UCH-1 (cell line): ENCODE measurements around a stretch of chr2.

DNA sequence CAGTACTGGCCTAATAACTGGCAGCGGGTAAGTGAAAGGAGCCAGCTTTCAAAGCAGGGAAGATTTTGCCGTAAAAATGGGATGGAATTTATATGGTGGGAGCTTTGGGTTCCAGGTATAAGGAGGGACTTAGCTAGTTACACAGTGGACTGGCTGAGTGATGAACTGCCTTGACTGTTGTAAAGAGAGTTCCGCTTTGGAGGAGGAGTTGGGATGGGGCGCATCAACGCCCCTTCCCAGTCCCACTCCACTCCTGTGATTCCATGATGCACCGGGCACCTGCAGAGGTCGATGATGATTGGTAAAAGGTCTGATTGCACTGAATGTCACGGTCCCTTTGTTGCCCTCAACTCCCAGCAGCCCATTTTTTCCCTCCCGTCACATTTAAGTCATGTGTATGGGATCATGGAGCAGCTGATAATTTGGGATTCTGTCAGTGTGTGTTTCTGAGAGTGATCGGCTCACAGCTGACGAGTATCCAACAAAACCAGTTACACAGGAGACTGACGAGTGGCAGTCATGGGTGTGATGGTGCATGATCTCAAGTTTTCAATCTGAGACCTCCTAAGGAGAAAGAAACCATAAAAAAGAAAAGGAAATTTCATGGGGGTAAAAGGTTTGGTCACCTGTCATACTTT lies 24.1 kb downstream of the ATG16L1 start:
- RRBS = no CpG with 5 or more reads among the region's 12 CpGs

GRCh38 chr2:233331520-233332177 lies 22.6 kb upstream of the DGKD start:
- RRBS = no CpG with 5 or more reads among the region's 16 CpGs

- RRBS = no CpG with 5 or more reads among the region's 11 CpGs
Observed at GRCh38 chr2:233355834-233356330, 1.6 kb downstream of the DGKD start.

DNA sequence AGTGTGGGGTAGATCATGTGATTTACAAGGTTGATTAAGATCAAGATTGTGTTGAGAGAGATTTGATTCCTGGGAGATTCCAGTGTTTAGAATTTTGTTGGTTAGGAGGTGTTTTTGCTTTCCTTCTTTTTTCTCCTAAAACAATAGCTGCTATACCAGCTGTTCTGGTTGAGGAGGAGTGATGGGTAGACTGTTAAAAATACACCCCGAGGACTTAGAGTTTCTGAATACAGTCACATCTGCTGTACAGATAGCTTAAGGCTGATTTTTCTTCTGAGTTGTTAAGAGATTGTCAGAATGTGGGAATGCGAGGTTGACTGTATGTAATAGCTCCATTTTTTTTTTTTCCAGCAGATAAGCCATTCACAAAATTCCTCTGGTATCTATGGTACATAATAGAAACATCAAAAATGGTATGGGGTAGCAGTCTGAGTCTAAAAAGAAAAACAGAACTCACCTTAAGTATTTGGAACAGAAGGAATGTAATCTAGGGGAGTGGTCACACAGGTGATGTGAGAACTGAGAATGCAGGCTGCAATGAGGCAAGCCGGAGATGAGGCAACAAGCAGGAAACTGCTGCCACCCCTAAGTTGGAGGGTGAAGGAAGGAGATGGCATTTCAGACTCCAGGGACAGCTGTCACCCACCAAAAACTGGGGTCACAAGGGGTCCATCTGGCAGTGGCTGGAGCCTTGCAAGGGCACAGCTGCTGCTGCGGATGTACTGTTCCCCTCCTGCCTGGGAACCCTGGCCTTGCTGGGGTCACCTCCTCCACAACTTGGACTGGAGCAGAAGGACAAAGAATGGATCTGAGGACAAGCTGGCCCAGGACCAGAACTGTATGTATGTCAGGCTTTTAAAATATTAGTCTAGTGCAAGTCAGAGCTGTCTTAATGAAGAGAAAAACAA lies 2.4 kb downstream of the DGKD start:
- RRBS = no CpG with 5 or more reads among the region's 4 CpGs

- RRBS = no CpG with 5 or more reads among the region's 5 CpGs
Observed at GRCh38 chr2:233396931-233397469, 42.7 kb downstream of the DGKD start.

- RRBS = no CpG with 5 or more reads among the region's 6 CpGs
Observed at GRCh38 chr2:233419903-233420239, 65.6 kb downstream of the DGKD start.

DNA sequence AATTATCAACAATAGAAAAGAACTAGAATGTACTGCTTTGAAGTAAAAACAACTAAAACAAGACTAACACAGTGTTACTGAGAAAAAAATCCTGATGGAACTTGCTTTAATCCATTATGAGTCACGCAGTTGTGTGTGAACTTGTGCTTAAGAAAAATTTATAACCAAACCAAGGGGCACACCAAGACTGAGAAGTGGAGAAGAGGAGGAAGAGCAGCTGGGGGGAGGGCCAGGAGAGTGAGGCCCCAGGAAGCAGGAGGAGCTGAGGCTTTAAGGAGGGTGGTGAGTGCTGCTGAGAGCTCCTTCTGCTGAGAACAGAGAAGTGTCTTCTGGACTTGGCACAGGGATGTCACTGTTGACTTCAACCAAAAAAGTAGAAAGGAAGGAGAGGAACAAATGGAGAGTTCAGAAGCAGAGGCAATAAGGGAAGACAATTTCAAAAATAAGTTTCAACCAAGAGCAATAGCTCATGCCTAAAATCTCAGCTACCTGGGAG lies 9.1 kb downstream of the USP40 start:
- RRBS = no CpG with 5 or more reads among the region's 1 CpG

GRCh38 chr2:233705780-233706638 lies 6.7 kb upstream of the UGT1A5 start:
- RRBS = no CpG with 5 or more reads among the region's 6 CpGs

- RRBS = no CpG with 5 or more reads among the region's 5 CpGs
Observed at GRCh38 chr2:233745119-233745879, 14.8 kb upstream of the UGT1A1 start.

DNA sequence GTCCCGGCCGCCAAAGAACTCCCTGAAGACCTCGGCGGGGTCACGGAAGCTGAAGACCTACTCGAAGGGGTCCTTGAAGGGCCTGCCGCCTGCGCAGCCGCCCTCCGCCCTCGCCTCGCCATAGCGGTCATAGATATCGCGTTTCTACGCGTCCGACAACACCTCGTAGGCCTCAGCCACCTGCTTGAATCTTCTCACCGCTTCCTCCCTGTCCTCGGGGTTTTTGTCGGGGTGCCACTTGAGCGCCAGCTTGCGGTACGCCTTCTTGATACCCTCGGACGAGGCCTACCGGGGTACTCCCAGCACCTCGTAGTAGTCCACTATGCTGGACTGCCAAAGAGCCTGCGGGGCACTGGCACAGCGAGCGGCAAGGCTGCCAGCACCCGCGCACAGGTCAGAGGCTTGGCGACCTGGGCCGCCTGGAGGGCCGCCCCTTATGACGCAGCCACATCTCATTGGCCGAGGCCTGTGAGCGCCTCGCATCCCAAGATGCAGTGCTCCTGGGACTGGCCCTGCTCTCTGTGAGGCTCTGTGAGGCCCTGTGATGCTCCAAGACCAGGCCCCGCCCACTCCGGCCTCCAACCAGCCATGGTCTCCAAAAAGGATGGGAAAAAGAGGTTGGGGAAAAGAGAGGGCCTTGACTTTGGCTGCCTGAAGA lies 5.0 kb upstream of the UGT1A1 start:
- RRBS = no CpG with 5 or more reads among the region's 43 CpGs

DNA sequence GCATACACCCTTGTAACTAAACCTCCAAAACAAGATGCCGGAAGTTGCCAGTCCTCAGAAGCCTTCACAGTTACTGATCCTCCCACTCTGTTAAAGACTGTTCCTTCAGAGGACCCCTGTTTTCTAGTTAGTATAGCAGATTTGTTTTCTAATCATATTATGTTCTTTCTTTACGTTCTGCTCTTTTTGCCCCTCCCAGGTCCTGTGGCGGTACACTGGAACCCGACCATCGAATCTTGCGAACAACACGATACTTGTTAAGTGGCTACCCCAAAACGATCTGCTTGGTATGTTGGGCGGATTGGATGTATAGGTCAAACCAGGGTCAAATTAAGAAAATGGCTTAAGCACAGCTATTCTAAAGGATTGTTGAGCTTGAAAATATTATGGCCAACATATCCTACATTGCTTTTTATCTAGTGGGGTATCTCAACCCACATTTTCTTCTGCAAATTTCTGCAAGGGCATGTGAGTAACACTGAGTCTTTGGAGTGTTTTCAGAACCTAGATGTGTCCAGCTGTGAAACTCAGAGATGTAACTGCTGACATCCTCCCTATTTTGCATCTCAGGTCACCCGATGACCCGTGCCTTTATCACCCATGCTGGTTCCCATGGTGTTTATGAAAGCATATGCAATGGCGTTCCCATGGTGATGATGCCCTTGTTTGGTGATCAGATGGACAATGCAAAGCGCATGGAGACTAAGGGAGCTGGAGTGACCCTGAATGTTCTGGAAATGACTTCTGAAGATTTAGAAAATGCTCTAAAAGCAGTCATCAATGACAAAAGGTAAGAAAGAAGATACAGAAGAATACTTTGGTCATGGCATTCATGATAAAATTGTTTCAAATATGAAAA lies 7.8 kb downstream of the UGT1A1 start:
- RRBS = no CpG with 5 or more reads among the region's 13 CpGs

- RRBS = no CpG with 5 or more reads among the region's 10 CpGs
Observed at GRCh38 chr2:233832882-233833520, 21.3 kb downstream of the HJURP start.

DNA sequence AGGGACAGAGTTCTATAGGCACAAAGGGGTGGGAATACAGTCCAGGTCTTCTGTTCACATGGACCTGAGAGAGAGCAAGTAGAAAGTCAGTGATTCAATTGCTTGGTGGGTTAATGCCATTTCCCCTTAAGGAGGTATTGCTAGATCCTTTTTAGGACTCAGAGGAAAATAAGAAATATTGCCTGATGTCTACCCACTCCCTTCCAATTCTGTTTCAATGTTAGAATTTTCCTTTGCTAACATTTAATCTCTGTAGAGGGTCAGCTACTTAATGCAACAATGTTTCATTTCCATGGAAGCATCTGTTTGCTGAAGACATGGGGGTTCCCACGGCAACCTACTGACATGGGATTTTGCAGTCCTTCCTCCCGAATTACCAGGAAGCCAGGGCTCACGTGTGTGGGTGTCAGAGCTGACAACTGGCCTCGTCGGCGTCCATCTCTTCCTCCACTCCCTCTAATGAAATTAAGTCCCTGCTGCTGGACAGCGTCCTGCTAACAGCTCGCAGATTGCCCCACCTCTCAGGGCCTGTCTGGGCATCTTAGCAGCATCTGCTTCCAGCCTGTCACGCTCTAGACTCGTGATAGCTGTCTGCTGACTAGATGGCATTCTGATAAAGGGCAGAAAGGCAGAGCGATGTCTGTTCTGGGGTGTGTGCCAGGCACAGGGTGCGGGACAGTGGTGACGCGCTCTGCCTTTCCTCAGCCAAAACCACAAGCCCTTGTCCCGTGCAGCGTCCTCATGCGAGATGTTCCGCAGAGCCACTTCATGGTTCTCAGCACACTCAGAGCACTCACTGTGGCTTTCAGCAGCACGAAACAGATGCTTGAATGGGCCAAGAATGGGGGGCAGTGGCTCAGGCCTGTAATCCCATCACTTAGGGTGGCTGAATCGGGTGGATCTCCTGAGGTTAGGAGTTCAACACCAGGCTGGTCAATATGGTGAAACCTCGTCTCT lies 161.2 kb downstream of the ARL4C start:
- RRBS = no CpG with 5 or more reads among the region's 21 CpGs

- RRBS = no CpG with 5 or more reads among the region's 7 CpGs
Observed at GRCh38 chr2:234362875-234363693, 133.8 kb downstream of the ARL4C start.

- RRBS = no CpG with 5 or more reads among the region's 5 CpGs
Observed at GRCh38 chr2:234462009-234462288, 34.9 kb downstream of the ARL4C start.

GRCh38 chr2:234488875-234489648 lies 7.8 kb downstream of the ARL4C start:
- RRBS = no CpG with 5 or more reads among the region's 15 CpGs

GRCh38 chr2:234633518-234634003 lies 136.7 kb upstream of the ARL4C start:
- RRBS = no CpG with 5 or more reads among the region's 5 CpGs

DNA sequence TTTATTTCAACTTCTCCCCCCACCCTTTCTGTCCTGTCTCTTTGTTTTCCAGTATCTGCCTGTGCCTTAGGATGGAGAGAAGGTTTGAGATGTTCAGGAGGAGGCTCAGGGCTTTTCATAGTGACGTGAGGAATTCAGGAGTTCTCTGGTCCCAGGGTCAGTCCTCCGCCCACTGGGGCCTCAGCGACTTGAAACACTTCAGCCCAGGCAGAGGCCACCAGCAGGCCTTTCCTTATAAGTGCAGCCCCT lies 44.5 kb downstream of the SH3BP4 start:
- RRBS = no CpG with 5 or more reads among the region's 3 CpGs

- RRBS = no CpG with 5 or more reads among the region's 34 CpGs
Observed at GRCh38 chr2:234998265-234999543, 46.9 kb downstream of the SH3BP4 start.

GRCh38 chr2:235000718-235001596 lies 49.1 kb downstream of the SH3BP4 start:
- RRBS = no CpG with 5 or more reads among the region's 18 CpGs